WTC11 (cell line): ENCODE results near the genes HSD11B1L and CRB3.

- PRO-cap = bidirectional peak, plus-strand start at chr19:5536815, minus-strand start at chr19:5536599
These were observed 81.2 kb downstream of the ZNRF4 start for GRCh38 chr19:5536319-5536879.

- PRO-cap = no peak
These were observed 38.0 kb downstream of the SAFB2 start for GRCh38 chr19:5584664-5584863.

GRCh38 chr19:5588419-5588953 is 34.1 kb downstream of the SAFB2 start:
- PRO-cap = no peak

- PRO-cap = bidirectional peak, plus-strand start at chr19:5681172, minus-strand start at chr19:5680902
These were observed at the start of gene HSD11B1L for GRCh38 chr19:5680728-5681446. Gene HSD11B1L (plus strand): TSS chr19:5681027.

DNA sequence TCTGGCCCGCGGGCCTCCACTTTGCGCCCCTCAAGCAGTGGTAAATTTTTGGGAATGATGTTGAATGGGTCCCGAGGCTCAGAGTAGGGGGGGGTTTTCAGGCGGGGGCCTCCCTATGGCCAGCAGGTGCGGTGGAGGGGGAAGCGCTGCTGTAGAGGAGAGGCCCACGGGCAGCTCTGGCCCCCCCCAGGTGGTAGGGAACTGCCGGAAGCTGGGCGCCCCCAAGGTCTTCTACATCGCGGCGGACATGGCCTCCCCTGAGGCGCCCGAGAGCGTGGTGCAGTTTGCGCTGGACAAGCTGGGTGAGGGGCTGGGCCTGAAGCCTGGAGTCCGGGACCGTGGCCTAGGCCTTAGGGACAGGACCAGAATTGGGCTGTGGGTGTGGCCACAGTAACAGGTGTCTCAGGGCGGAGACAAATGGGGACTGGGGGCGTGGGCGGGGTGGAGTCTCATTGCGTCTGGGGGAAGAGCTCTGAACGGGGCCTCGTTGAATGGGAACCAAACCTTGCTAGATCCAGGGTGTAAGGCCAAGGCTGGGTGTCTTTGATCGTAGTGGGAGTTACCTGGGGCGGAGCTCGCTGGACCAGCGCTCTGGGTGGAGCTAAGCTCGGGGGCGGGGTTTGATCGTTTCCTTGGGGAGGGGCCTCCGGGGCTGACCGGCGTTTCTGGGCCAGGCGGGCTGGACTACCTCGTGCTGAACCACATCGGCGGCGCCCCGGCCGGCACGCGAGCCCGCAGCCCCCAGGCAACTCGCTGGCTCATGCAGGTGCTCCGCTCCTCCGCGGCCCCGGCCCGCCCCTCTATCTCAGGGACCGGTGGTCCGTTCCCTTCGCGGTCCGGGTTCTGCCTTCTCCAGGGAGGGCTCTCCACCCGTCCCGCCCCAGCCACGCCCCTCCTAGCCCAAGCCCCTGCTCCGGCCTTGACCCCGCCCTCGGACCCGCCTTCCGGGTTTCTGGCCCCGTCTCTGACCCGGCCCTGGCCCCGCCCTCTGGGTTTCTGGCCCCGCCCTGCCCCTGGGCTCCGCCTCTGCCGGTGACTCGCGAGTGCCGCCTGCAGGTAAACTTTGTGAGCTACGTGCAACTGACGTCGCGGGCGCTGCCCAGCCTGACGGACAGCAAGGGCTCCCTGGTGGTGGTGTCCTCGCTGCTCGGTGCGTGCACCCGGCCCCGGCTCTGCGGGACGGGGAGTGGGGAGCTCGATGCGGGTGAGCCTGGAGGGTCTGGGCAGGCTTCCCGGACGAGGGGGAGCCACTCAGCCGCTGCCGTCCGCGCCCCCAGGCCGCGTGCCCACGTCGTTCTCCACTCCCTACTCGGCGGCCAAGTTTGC is 3.4 kb upstream of the RPL36 start:
- PRO-cap = bidirectional peak, plus-strand start at position 511 of the sequence, minus-strand start at position 286 of the sequence; bidirectional peak, plus-strand start at position 1,105 of the sequence, minus-strand start at position 897 of the sequence

GRCh38 chr19:5691195-5691970 is 1.3 kb downstream of the RPL36 start:
- PRO-cap = bidirectional peak, plus-strand start at chr19:5691664, minus-strand start at chr19:5691407

- PRO-cap = no peak
These were observed 1.5 kb downstream of the LONP1 start for GRCh38 chr19:5718364-5718988.

- PRO-cap = no peak
These were observed 5.7 kb upstream of the NRTN start for GRCh38 chr19:5799062-5799656.

DNA sequence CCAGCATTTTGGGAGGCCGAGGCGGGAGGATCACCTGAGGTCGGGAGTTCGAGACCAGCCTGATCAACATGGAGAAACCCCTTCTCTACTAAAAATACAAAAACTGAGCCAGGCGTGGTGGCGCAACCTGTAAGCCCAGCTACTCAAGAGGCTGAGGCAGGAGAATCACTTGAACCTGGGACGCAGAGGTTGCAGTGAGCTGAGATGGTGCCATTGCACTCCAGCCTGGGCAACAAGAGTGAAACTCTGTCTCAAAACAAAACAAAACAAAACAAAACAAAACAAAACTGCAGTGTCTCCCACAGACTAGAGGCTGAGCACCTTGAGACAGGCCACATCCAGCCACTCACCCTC is 16.5 kb downstream of the RANBP3 start:
- PRO-cap = no peak

GRCh38 chr19:5968375-5969441 is 9.2 kb downstream of the RANBP3 start:
- PRO-cap = no peak

DNA sequence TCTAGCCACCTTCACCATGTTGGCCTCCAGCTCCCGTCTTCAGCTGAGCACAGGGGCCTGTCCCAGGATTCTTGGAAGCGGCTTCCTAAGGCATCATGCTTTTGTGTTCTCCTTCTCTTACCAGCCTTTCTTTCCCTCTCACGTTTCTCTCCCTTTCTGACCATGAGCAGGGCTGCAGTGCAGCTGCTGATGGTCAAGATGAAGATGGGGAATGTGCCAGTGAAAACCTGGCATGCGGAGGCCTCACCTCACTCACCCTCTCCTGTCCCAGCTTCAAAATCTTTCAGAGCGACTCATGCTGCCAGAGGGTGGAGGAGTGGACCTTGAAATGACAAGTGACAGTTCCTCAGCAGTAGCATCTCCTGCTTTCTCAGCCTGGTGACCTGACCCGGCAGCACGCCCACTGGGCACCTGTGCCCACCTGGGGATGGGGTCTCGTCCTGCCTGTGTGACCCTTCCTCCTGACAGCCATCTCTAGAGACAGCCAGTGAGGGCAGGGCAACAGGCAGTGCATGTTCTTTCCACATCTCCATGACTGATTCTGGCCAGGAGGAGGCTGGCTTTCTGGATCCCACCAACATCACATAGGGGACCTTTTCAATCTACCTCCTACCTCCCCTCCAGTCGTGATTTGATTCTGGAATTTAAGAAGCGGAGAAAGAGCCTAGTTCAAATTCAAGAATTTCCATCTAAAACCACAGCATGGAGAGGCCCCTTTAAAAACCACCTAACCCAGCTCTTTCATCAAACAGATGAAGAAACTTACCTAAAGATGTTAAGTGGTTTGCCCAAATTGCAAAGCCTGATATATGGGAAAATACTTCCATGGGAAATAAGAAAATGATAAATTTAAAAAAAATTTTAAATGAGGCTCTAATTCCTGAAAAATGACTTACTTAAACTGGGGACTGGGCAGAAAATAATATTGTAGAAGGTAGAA is 45.8 kb downstream of the RFX2 start:
- PRO-cap = no peak

DNA sequence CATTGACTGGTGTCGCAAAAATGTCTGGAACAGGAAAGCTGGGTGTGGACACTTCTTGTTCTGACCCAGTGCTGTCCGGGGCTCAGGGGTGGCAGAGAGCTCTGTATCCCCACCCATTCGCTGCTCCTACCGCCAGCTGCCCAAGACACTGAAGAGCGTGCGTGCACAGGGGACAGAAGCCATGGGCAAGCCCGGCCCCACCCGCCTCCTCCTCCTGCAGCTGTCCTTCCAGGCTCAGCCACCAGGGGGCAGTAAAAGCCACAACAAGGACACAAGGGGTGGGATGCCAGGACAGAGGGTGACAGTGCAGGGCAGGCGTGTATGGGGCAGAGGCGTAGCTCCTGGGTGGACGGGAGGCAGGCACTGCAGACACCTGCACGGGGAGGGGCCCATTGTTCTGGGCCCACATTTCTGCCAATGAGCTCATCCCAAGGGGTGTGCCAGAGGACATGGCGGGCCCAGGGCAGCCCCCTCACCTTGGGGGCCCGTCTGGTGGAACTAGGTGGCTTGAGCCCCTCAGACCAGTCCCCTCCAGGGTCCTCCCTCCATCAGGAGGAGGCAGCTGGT is 61.3 kb downstream of the MLLT1 start:
- PRO-cap = no peak

DNA sequence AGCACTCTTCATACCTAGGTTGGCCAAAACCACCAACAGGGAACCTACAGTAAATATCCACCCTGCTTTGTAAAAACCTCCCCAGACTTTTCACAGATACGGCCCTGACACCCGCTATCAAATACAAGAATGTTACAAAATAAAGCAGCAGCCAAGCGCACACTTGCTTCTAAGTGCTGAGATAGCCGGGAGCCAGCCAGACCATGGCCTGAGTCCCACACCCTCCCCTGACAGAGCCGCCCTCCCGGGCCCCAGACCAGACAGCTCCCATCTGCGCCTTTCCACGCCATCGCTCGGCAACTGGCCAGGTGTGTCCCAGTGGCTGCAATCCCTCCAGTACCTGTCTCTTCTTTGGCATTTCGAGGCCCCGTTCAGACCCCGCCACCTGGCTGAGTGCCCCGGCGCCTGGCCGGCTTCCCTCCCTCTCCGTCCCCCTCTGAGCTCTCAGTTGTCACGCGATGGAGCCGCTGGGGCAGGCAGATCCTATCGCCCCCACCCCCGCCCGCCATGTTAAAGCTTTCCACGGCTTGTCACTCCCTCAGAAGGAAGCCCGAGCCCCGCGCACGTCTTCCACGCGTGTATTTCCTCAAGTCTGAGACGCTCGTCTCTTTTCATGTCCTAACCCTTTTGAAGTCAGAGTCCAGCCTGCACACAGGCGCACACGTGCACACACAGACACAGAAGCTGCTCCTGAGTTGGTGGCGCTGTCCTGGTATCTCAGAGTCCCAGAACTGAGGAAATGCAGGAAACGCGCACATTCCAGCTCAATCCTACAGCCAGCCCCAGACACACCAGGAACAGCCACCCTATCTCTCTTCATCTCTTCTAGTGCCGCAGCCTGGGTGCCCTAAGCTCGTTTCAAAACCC is 8.0 kb downstream of the MLLT1 start:
- PRO-cap = no peak

DNA sequence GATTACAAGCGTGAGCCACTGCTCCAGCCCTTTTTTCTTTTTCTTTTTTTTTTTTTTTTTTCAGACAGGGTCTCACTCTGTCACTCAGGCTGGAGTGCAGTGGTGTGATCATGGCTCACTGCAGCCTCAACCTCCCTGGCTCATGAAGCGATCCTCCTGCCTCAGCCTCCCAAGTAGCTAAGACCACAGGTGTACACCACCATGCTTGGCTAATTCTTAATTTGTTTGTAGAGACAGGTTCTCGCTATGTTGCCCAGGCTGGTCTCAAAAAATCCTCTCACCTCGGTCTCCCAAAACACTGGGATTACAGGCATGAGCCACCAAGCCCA is 21.3 kb upstream of the MLLT1 start:
- PRO-cap = no peak

DNA sequence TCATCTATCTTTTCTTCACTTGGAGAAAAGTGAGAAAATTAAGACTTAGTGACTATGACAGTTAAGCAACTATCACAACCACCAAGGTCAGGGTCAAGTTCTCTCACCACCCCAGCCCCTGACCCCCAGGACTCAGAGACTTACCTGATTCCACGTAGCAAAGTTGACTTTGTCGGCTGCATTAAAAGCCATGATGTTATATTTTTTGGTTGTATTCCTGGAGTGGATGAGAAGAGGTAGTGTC is 1.3 kb downstream of the GTF2F1 start:
- PRO-cap = no peak

DNA sequence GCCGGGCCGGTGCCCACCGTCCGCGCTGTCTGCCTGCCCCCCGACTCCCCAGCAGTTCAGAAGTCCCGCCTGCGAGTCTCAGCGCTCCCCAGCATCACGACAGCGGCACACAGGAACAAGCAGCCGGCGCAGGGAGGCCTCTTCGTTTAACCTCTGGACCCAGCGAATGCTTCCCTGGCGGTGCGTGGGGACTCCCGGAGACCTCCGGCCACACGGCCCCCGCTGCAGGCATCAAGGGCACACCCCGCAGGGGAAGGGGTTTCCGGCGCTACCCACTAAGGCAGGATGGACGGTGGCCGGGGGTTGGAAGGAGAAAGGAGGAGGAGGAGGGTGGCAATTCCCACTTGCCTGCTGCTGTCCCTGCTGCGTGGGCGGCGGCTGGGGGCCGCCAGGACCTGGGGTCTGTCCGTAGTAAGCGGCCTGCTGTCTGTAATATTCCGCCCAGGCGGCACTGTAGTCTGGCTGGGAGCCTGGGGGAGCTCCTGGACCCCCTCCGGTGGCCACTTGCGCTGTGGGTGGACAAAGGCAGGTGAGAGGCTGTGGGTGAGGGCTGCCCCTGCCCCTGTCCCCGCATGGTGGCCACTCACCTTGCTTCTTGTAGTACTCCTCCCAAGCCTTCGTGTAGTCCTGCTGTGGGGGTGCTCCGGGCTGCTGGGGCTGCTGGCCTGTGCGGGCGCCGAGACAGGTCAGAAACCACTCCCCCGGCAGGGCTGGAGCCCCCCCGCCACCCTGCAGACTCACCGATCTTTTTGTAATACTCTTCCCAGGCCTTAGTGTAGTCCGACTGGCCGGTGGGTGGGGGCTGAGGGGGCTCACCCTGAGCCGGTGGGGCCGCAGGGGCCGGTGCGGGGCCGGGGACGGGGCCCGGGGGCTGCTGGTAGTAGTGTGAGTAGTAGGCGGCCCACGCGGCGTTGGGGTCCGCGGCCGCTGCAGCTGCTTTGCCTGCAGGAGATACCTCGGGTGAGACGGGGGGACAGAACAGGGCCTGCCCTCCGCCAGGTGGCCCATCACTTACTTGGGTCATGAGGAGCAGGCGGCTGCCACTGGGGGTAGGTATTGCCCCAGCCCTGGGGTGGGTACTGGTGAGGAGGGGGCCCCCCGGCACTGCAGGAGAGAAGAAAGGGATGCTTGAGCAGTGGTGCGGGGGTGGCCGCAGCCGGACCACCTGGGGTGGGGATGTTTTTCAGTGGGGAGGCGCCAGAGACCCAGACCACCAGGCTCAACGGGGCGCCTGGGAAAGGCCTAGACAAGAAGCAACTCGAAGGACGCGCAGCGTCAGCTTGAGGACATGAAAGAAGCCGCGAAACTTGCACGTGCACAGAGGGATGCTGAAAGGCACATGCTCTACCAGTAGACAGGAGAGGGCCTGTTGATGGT is 9.3 kb downstream of the KHSRP start:
- PRO-cap = no peak

DNA sequence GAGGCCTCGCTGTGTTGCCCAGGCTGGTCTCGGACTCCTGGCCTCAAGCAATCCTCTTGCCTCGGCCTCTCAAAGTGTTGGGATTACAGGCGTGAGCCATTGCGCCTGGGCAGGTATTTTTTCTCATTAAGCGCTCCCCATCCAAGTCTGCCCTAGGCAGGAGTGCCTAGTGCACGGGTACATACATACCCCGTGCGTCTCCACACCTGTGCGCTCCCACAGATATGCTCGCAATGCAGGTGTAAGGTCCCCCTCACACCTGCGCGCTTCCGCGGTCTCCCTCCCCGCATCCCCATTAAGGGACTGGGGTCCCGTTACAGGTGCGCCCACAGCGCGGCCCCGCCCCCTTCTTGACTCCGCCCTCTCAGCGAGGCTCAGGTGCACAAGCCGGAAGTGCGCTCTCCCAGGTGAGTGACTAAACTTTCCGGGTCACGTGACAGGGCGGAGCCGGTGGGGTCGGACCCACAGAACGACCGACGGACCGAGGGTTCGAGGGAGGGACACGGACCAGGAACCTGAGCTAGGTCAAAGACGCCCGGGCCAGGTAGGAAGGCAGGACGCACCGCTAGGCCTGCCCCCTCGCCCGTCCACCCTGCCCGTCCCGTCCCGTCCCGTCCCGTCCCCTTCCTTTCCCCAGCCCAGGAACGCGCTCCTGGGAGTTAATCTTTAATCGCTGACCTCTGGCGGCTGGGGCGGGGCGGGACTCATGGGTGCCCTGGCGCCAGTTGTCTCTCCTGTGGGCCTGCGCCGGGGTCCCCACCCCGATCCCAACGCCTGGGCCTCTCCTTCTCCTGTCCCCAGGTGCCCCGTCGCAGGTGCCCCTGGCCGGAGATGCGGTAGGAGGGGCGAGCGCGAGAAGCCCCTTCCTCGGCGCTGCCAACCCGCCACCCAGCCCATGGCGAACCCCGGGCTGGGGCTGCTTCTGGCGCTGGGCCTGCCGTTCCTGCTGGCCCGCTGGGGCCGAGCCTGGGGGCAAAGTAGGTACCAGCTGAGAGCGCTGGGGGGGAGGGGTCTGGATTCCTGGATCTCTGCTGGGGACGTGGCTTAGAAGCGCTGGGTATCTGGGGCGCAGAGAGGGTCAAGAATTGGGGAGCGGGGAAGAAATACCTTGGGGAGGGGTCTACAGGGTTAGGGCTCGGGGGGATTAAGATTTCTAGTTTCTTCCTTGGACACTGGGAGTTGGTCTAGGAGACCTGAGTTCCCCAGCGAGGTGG is at the start of gene CRB3:
CRB3 (plus strand) TSS at position 465 of the 1,214 bp plus-strand sequence.
- PRO-cap = bidirectional peak, plus-strand start at position 528 of the sequence, minus-strand start at position 297 of the sequence; unidirectional peak, minus-strand start at position 918 of the sequence

GRCh38 chr19:6707802-6708196 is 12.7 kb downstream of the C3 start:
- PRO-cap = no peak

- PRO-cap = no peak
These were observed 3.4 kb upstream of the C3 start for GRCh38 chr19:6723749-6724325.

DNA sequence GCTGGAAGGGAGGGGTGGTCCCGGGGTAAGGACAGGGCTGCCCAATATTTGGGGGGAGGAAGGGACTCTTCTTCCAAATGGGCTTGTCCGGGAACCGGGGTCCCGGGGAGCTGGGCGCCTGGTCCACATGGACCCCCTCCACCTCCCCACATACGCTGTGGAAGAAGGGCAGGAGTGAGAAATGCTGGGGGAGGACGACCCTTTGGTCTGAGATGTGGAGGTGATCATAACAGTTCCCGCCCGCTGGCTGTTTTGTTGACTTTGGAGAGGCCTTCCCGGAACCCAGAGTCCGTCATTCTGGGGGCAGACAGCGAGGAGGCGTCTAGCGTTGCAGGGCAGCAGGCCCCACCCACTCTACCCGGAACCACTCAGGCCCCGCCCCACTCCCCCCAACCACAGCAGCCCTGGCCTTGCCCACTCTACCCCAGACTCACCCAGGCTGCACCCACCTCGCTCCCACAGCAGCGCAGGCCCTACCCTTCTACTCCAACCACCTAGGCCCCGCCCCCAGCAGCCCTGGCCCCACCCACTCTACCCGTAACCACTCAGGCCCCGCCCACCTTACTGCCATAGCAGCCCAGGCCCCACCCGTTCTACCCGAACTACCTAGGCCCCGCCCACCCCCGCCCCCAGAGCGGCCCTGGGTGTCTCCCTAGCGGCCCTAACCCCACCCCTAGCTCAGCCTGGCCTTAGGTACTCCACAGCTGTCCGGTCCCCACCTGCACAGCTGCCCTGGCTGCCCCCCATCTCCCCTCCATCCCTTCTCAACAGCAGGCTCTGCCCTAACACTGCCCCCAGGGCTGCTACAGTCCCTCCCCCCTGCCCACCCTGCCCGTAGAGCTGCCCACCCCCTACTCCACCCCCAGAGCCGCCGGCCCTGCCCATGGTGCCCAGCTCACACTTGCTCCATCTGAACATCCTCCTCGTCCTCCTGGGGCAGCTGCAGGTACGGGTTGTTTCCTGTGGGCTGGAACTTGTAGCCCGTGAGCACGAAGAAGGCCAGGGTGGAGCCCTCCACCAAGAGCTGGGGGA is 7.0 kb downstream of the GPR108 start:
- PRO-cap = no peak